Metastatic Pancreatic Carcinoma in the Ovary (tissue), 1 donor: ENCODE results near the gene NUFIP2.

DNA sequence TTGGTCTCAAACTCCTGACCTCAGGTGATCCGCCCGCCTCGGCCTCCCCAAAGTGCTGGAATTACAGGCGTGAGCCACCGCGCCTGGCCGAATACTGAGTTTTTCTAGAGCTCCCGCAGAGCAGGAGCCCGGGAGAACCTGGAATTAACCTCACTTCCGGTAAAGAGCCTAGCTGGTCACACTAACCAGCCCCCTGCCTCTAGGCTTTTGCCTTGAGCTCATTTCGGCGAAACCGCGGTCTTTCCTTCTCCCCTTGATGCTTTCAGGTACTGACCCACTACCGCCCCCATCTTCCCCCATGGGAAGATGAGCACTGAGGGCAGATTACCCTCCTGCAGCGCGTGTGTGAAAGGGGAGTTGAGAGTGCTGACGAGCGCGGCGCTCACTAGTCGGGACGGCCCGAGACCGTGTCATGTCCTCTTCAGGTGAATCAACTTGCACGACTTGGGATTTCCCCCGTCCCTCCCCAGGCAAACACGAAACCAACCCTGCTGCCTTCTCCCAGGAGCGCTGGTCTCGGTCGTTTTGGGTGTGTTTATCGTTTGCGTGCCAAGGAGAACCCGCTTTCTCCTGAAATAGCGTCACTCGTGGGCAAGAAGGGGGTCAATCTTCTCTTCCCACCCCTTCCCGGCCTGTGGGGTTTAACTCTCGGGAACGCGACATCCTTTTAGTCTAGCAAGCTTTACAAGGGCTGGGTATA is 606 bp upstream of the NEK8 start:
- PRO-cap: bidirectional peak, plus-strand start at position 349 of the sequence, minus-strand start at position 106 of the sequence; unidirectional peak, minus-strand start at position 396 of the sequence

- PRO-cap: no peak
Measured at GRCh38 chr17:28737819-28738446, 5.9 kb upstream of the TRAF4 start.

DNA sequence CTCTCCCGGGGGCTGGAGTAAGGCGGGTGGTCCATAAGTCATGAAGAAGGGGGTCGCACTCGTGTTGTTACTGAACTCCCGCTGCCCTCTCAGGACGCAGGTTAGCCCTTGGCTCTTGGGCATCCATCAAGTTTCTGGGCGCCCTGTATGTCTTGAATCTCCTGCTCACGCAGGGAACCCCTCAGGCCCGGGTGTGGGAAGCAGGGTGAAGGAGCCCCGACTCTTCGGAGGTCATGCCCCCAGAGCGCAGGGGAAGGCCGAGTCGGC is 980 bp downstream of the TRAF4 start:
- PRO-cap: no peak

- PRO-cap: no peak
Measured at GRCh38 chr17:28908793-28909428, 6.0 kb upstream of the DHRS13 start.

DNA sequence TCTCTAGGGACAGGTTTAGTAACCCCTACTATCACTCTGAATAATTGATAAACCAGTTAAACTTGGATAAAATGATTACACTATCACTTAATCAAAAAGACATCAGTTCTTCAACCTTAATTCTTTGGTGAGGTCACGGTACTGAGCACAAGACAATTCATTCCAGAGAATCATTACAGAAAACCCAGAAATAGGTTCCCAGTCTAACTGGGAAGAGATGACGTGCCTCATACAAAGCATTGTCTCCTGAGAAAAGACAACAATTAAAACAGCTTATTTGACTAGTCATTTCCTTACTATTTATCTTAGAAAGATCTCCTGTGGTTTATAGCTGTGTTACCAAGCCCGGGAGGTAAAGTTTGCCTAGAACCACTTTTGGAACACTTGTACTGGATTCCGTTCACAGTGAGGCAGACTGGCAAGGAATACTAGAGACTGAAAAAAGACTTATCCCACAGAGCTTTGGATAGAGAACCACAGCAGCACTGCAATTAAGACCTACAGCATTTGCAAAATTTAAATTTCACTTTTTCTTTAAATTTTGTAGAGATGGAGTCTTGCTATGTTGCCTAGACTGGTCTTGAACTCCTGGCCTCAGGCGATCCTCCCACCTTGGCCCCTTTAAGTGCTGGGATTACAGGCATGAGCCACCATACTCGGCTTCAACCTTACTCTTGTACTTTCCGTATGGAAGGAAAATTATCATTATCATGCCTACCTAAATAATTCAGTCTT is 5.0 kb downstream of the PHF12 start:
- PRO-cap: no peak

DNA sequence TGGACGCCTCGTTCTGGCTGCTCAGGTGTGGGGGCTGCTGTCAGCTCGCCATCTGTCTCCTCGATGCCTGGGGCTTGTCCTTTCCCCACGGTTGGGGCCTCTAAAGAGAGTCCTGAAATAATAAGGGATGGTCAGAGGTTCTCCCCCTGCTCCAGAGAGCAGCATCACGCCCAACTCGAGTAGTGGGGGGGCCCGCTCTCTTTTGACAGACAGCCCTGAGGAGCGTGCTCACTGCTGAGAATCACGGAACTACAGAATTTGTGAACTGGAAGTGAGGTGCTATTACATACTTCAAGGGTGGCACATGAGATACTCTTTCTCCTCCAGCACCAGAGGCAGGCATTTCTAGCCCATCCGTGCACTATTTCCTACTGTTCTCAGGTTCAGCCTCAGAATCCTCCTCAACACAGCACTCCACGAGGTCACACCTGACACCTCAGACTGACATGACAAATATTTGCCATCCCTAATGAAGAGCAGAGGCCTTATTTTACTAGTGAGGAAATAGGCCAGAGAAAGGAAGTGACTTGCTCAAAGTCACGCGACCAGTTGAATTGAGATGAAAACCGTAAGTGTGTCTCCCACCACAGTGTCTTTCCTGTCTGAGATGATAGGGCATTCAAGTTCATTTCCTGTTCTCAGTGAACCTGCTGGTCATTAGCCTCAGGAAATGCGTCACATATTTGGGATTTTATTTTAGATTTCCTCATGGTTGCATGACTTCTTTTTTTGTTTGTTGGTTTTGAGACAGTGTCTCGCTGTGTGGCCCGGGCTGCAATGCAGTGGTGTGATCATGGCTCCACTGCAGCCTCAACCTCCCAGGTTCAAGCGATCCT is 23.7 kb downstream of the SEZ6 start:
- PRO-cap: no peak

- PRO-cap: no peak
Measured at GRCh38 chr17:29069477-29070161, 26.7 kb downstream of the PIPOX start.

GRCh38 chr17:29099505-29100112 is 56.7 kb downstream of the PIPOX start:
- PRO-cap: no peak

- PRO-cap: no peak
Measured at GRCh38 chr17:29138193-29139005, 41.8 kb downstream of the MYO18A start.

- PRO-cap: no peak
Measured at GRCh38 chr17:29148197-29149498, 31.6 kb downstream of the MYO18A start.

DNA sequence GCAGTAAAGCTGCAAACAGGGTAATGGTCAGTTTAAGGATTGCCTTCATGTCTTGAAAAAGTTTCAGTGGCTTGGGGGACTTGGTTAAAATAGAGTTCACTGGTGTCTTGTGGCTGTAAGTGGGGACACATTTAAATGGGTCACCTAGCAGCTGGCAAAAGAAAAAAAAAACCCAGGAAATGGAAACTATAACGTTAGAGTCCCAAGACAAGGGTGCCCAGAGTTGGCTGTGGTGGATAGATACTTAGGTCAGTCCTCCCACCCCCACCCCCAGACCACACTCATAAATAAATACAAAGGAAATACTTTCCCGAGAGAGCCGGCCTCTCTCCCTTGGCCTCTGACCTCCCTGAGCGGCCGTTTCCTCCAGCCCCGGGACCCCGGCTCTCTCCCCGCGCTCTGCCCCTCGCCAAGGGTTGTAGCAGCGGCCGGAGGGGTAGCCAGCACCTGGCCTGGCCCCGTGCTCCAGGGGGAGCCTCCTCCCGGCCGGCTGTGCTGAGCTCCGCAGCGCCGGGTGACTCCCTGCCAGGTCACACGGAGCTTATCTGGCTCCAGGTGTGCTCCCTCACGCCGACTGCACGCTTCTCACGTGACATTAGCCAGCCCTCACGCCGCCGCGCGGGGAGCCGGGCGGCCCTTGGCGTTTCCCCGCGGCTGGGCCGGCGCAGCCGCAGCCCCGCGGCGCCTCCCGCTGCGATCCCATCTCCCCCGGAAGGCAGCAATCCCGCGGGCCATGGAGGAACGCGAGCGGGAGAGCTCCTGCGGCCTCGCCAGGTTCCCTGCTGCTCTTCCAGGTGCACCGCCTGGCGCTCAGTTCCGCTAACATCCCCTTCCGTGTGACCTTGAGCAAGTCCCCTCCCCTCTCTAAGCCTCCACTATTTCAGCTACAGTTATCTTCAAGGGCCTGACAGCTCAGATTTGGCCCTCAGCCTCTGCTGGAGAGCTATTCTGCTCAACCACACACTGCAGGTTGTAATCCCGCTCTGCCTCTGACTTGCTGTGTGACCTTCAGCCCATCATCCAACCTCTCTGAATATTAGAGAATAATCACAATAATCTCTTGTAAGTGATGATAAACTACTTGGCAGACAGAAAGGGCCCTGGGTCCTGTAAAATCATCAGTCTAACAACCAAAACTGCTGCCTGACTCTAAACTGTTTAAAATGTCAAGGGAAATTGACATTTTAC is 3.6 kb downstream of the MYO18A start:
- PRO-cap: bidirectional peak, plus-strand start at position 718 of the sequence, minus-strand start at position 516 of the sequence; unidirectional peak, minus-strand start at position 781 of the sequence

DNA sequence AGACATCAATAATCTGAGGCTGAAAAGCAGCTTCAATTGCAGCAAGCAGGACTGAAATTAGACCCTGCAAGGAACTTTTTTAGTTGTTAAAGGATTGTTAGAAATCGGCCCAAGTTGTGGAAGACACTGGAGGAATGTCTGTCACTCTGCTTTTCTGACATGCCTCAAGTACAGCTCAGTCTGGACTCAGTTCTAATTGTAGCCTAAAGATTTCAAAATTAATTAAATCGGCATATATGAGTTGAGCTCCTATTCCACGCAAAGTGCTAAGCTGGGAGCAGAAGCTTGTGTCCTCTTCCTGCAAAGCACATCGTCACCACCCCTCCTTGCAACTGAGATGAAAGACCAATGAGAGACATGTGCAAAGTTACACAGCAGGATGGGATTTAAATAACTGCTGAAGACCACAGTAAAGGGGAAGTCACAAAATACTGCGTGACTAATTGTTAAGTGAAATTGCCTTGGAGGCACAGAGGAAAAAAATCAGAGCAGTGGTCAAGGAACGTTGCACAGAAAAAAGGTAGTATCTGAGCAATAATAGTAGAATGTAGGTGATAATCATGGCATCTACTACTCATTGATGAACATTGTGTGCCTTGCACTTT is 15.1 kb upstream of the MYO18A start:
- PRO-cap: unidirectional peak, minus-strand start at position 265 of the sequence

GRCh38 chr17:29212533-29213279 is 32.5 kb upstream of the MYO18A start:
- PRO-cap: no peak

GRCh38 chr17:29263360-29264716 is 17.2 kb downstream of the CRYBA1 start:
- PRO-cap: no peak

DNA sequence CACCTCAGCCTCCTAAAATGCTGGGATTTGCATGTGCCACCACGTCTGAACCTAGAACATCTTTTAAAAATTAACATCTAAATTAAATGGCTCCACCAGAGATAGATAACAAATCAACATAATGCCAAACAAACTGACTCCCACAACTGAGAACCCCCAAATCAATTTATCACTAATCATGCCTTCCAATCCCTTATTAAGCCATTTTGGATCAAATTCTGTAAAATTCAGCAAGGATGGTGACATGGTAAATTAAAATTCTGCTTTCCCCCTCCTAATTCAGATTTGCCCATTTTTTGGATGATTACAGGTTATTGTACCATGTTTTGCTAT is 16.7 kb downstream of the NUFIP2 start:
- PRO-cap: no peak

DNA sequence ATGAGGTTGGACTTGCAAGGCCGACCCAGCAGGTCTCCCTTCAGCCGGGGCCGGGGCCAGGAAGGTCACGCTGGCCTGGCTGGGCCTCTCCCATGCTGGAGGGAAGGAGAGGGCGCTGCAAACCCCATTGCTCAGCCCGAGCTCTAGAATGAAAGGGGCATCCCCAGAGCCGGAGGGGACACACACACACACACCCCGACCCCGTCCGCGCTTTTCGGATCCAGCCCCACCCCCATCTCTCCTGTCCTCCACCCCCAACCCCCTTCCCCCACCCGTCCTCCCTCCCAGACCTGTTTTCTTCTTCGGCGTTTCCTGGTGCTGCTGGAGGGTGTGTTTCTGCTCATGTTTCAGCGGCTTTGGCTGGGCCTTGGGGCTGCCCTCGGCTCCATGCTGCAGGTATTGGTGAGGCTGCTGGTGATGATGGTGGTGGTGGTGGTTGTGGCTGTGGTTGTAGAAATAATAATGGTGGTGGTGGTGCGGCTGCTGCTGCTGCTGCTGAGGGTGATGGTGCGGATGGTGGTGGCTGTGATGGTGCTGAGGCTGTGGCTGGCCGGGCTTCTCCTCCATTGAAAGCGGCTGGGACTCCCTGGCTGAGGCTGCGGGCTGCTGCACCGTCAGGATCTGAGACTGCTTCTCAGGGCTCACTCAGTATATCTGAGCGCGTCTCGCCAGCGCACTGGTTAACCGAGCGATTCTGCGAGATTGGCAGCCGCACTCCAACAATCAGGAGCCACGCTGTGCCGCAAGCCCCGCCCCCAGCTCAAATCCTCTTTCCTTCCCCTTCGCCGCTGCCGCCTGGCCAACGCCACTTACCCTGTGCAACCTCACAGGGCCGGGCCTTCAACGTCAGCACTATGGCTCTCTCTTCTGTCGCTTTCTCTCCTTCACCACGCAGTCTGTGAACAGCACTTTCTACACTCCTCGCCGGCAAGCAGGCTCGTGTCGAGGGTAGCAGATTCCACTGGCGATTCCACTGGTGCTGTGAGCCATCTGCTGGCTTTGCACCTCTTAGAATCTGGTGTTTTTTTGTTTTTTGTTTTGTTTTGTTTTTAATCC is at the start of gene NUFIP2:
Gene NUFIP2, minus strand, starts transcription at position 656 of the 1,056 bp plus-strand sequence.
- PRO-cap: bidirectional peak, plus-strand start at position 293 of the sequence, minus-strand start at position 239 of the sequence; bidirectional peak, plus-strand start at position 827 of the sequence, minus-strand start at position 623 of the sequence

DNA sequence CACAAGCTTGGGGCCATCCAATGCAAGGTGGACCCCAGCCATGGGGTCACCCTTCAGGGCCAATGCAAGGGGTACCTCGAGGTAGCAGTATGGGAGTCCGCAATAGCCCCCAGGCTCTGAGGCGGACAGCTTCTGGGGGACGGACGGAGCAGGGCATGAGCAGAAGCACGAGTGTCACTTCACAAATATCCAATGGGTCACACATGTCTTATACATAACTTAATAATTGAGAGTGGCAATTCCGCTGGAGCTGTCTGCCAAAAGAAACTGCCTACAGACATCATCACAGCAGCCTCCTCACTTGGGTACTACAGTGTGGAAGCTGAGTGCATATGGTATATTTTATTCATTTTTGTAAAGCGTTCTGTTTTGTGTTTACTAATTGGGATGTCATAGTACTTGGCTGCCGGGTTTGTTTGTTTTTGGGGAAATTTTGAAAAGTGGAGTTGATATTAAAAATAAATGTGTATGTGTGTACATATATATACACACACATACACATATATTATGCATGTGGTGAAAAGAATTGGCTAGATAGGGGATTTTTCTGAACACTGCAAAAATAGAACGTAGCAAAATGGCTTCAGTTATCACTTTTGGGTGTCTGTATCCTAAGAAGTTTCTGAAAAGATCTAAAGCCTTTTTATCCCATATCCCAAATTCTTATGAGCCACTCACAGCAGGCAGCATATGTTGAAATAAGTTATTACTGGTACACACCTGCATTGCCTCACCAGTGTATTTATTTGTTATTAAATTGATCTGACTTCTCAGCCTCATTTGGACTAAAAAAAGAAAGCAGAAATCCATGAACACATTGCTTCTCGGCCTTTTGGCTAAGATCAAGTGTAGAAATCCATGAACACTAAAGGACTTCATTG is 23.8 kb downstream of the ABHD15 start:
- PRO-cap: no peak

GRCh38 chr17:29619232-29619740 is 3.4 kb downstream of the CORO6 start:
- PRO-cap: bidirectional peak, plus-strand start at chr17:29619584, minus-strand start at chr17:29619447

- PRO-cap: no peak
Measured at GRCh38 chr17:29624673-29625737, 2.3 kb upstream of the CORO6 start.

GRCh38 chr17:29649348-29649850 is 26.7 kb upstream of the CORO6 start:
- PRO-cap: no peak